ENCODE data around the gene CPT1A.

DNA sequence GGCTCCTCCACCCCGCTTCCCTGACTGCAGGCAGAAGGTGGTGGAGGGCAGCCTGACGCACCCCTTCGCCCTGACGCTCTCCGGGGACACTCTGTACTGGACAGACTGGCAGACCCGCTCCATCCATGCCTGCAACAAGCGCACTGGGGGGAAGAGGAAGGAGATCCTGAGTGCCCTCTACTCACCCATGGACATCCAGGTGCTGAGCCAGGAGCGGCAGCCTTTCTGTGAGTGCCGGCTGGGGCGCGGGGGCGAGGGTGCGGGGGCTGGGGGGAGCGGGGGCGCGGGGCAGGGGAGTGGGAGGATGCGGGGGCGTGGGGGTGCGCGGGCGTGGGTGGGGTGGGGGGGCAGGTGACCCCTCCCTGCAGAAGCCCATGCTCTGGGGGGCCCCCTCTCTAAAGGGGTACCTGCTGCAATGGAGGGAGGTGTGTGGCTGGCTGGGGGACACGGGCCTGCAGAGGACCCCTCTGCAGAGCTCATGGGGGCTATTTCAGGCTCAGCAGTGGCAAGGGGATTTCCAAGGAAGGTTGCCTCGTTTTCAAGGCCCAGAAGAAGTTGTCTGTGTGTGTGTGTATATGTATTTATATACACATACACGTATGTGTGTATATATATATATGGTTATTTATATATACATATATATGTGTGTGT, 51.5 kb downstream of the LRP5 start:
- PRO-cap = no peak
- RAMPAGE, long total RNA, 2 experiments = no peak in any of the 2 experiments

DNA sequence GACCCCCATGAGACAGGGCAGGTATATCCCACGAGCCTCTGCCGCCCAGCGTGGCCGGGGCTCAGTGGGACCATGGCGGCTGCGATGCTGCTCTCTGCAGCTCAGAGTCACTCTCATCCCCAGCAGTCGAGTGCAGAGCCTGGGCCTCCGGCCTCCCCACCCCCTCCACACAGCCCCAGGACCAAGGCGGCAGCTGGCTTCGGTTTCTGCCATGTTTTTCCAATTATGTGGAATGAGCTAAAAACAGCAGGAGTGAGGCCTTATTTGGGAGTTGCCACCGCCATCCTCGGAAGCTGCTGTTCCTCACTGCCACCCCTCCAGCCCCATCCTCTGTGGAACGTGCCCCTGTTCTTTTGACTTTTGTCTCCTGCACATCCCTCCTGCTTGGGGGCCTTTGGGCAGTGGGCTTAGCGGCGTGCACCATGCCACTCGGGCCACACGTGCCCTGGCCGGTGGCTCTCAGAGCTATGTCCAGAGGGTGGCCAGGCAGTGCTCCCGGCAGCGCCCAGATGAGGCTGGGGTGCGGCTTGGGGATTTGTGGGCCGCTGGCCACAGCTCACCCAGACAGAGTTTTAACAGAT, 61.2 kb downstream of the LRP5 start:
- PRO-cap = bidirectional peak, plus-strand start at position 267 of the sequence, minus-strand start at position 158 of the sequence
- RAMPAGE, long total RNA, 2 experiments = no peak in any of the 2 experiments

GRCh38 chr11:68400875-68401296, 59.7 kb upstream of the PPP6R3 start:
- PRO-cap = no peak
- RAMPAGE, long total RNA, 2 experiments = no peak in any of the 2 experiments

- PRO-cap = no peak
- RAMPAGE, long total RNA, 2 experiments = no peak in any of the 2 experiments
Measured at GRCh38 chr11:68581456-68581809, 102.9 kb upstream of the GAL start.

DNA sequence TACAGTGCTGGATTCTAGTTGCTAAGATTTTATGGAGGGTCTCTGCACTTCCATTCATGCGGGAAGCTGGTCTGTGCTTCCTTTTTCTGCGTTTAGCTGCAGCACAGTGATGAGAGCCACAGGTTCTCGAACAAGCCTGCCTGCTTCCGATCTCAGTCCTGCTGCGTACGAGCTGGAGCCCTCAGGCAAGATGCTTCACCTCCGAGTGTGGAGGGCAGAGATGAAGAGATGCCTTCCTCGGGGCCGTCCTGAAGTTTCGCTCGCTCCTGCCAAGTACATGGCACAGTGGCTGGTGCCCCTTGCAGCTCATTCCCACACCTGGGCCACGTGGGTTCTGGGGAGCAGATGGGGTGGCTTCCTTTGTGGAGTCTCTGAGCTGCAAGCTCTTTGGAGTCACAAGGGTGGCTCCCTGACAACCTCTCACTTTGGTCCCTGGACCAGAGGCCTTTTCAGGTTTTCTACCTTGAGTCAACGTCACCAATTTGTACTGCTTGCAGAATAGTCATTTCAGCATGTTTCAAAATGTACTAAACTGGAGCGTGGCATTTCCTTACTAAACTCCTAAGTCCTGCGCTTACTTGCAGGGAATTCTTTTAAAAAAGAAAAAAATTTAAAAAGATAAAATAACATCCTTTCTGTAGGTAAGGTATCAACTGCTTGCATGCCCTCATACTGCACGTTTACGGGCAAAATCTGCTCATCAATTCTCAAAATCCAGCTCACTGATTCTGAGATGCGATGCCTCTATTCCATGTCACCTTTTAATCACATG, 19.6 kb upstream of the TESMIN start:
- PRO-cap = no peak
- RAMPAGE, long total RNA, 2 experiments = start-site peak on the minus strand in 1 of 2 experiments, centred at position 375 of the sequence, 10 reads per replicate

DNA sequence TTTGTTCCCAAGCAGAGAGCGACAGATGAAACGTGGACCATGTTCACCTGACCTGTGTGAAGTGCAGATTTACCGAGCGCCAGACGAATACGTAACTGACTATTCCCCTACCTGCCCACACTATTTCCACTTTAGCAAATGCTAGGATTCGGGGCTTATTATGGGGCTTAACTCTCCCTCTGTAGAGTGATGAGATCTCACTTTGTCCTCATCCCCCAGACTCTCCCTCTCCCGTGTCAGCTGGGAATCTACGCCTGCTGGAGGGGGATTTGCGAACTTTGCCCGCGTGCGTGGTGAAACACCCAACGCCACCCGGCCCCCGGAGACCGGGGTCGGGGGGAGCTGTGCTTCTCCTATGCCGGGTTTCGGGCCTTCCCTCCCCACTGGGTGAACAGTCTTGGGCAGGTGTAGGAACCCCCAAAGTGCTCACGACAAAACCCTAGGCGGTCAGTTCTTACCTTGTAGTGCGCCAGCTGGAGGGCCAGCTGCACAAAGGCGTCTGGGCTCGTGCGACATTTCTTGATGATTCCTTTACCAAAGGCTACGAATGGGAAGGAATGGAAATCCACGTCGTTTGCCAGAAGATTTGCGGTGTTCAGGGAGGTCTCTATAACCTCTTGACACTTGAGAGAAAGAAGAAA, 21.6 kb upstream of the TESMIN start:
- PRO-cap = no peak
- RAMPAGE, long total RNA, 2 experiments = no peak in any of the 2 experiments

GRCh38 chr11:68796808-68797318, 44.9 kb downstream of the CPT1A start:
- PRO-cap = no peak
- RAMPAGE, long total RNA, 2 experiments = no peak in any of the 2 experiments

- PRO-cap = no peak
- RAMPAGE, long total RNA, 2 experiments = no peak in any of the 2 experiments
Measured at GRCh38 chr11:68825295-68826036, 16.2 kb downstream of the CPT1A start.

DNA sequence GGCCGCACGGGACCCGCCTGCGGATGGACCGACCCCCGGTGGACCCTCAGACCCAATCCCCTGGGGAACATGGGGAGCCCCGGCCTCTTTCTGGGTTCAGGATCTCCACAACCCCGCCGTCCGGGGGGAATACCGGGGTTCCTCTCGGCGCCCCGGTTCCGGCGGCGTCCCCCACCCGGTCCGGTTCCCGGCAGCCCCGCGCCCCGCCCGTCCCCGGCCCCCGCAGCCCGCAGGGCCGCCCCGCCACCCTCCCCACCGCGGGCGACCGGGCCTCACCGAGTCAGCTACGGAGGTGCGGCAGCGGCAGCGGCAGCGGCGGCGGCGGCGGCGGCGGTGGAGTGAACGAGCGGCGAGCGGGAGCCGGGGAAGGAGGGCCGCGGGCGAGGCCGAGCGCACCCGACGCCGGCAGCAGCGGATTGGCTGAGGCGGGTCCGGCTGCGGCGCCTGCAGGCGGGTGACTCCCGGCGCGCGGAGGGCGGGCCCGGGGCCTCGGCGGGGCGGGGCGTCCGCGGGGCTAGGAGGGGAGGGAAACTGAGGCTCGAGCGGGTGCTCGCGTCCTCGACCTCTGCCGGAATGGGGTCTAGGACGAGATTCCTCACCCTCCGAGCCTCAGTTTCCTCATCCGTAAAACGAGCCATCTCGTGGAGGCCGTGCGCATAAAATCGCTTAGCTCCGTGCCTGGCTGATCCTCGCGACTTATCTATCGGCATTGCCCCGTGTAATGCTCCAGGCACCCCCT, at the start of gene CPT1A:
CPT1A (minus strand) TSS at position 418 of the 739 bp plus-strand sequence.
- PRO-cap = bidirectional peak, plus-strand start at position 517 of the sequence, minus-strand start at position 418 of the sequence
- RAMPAGE, long total RNA, 2 experiments = start-site peak on the minus strand in 2 of 2 experiments, centred at positions 347 to 356 of the sequence, 125 to 159 reads per replicate

- PRO-cap = no peak
- RAMPAGE, long total RNA, 2 experiments = no peak in any of the 2 experiments
Measured at GRCh38 chr11:68877807-68878450, 25.7 kb downstream of the MRPL21 start.

DNA sequence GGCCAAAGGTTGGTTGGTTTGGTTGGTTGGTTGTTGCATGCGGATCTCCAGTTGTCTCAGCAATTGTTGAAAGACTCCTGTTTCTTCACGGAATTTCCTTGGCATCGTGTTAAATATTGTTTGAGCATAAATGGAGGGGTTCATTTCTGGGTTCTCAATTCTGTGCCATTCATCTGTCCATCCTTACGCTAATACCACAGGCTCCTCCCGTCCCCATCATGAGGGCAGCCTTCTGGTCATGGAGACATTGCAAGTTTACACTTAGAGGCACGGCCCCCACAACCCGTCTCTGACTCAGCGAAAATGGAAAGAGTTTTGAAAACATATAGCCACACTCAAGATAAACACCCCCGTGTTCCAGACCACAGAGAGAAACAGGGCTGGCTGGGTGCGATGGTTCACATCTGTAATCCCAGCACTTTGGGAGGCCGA, 35.0 kb downstream of the MRGPRD start:
- PRO-cap = no peak
- RAMPAGE, long total RNA, 2 experiments = no peak in any of the 2 experiments

DNA sequence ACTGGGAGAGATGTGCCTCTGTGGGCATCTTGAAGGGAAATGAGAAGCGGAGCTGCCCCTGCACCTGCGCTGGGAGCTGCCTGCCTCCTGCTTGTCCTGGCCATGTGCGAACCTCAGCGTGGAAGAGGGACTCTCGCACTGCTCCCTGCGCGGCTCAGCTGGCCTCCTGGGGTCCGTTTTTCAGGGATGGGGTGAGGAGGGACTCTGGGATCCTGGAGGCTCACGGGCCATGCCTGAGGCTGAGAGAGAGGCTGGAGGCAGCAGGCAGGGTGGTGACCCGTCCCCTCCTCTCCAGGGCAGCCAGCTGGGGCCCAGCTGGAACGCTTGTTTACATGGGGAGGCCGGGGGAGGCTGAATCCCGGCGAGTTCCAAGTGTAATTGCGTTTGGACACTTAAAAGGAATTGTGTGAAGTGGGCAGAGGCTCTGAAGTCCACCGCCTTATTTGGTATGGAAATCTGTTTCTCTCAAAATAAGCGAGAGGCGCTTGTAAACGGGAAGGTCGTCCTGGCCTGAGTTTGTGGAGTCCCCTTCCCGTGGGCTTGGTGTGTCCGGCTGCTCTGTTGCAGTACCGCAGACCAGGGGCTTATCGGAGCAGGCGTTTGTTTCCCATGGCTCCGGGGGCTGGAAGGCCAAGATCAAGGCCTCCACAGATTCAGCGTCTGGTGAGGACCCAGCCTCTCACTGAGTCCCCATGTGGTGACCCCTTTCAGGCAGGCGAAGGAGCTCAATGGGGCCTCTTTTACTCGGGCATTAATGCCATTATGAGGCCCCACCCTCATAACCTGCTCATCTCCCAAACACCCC, 1.3 kb upstream of the MRGPRF start:
- PRO-cap = bidirectional peak, plus-strand start at position 503 of the sequence, minus-strand start at position 326 of the sequence
- RAMPAGE, long total RNA, 2 experiments = no peak in any of the 2 experiments

DNA sequence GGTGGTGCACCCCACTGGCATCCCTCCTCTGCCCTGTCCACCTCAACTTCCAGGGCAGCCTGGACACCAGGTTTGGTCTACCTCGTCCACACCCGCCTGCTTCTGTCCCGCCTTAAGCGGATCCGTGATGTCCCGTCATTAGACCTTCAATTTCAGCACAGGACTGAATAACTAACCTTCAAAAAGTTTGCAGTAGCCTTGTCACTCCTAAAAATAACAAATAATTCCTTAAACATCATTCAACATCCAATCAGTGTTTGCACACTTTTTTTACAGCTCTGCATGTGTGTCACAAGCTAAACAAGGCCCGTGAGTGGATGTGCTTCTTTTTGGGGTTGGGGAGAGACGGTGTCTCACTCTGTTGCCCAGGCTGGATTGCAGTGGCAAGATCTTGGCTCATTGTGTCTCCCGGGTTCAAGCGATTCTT, 5.2 kb upstream of the MRGPRF start:
- PRO-cap = no peak
- RAMPAGE, long total RNA, 2 experiments = no peak in any of the 2 experiments

- PRO-cap = no peak
- RAMPAGE, long total RNA, 2 experiments = no peak in any of the 2 experiments
Measured at GRCh38 chr11:69052375-69053217, 3.9 kb downstream of the TPCN2 start.

- PRO-cap = no peak
- RAMPAGE, long total RNA, 2 experiments = no peak in any of the 2 experiments
Measured at GRCh38 chr11:69067284-69067666, 18.5 kb downstream of the TPCN2 start.

GRCh38 chr11:69099887-69100406, 51.2 kb downstream of the TPCN2 start:
- PRO-cap = no peak
- RAMPAGE, long total RNA, 2 experiments = no peak in any of the 2 experiments

DNA sequence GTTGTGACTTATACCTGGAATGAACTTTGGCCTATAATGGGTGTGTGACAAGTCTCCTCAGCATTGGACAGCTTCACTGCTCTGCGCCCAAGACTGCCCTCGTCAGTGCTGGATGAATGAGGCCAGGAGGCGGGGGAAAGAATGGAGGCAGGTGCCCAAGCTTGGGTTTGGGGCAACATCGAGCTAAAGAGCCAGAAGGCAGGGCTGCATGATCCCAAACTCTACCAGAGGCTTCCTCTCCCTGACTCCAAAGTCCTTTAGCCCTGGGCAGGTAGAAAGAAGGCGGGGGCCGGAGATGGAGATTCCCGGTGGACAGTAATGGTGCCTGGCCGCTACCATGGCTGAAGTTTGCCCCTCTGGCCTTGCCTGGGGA, 34.1 kb downstream of the SMIM38 start:
- PRO-cap = no peak
- RAMPAGE, long total RNA, 2 experiments = no peak in any of the 2 experiments

DNA sequence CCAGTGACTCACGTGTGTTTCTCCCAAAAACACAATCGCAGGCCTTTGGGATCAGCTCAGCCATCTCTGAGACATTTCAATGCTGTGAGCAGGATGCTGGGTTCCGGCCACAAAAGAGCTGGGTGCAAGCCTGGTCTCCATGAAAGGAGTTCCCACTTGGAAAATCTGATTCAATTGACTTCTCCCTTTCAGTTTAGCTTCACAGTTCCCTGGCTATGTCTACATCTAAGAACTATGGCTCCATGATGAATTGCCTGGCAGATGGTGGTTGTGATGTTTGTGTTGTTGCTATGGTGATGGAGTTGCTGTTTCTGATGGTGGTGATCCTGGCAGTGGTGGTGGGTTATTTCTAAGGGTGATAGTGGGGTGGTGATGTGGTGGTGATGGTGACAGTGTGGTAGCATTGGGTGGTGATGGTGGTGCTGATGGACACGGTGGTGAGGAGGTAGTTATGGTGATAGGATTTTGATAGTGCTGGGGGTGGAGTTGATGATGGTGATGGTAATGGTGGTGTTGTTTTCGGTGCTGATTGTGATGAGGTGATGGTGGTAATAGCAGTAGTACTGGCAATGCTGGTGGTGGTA, 28.1 kb downstream of the MYEOV start:
- PRO-cap = no peak
- RAMPAGE, long total RNA, 2 experiments = no peak in any of the 2 experiments

GRCh38 chr11:69353445-69354398, 59.8 kb downstream of the MYEOV start:
- PRO-cap = no peak
- RAMPAGE, long total RNA, 2 experiments = no peak in any of the 2 experiments

DNA sequence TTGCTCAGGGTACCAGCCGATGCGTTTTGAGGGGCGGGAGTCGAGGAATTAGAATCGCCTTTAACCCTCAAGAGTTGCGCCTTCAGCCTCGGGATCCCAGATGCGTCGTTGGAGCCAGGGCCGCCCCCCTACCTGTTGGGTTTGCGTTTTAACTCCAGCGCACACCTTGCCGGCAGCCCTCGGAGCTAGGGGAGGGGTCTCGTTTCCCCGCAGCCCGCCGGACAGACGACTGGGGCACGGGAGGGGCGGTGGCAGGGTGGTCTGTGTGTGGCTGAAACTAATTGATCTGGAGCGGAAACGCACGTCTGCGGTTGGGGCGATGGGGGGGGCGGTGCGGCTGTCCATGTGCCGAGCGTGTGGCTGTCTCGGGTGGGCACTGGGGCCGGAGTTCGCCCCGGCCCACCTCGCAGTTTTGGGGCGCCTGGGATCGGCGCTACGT, 3.3 kb upstream of the CCND1 start:
- PRO-cap = no peak
- RAMPAGE, long total RNA, 2 experiments = no peak in any of the 2 experiments

Measured in prostate gland (tissue), 2 donors.